Hair follicle dermal papilla cell (primary cell): ENCODE data around the genes RPUSD1, LMF1, CACNA1H, BAIAP3 and GNPTG.

DNA sequence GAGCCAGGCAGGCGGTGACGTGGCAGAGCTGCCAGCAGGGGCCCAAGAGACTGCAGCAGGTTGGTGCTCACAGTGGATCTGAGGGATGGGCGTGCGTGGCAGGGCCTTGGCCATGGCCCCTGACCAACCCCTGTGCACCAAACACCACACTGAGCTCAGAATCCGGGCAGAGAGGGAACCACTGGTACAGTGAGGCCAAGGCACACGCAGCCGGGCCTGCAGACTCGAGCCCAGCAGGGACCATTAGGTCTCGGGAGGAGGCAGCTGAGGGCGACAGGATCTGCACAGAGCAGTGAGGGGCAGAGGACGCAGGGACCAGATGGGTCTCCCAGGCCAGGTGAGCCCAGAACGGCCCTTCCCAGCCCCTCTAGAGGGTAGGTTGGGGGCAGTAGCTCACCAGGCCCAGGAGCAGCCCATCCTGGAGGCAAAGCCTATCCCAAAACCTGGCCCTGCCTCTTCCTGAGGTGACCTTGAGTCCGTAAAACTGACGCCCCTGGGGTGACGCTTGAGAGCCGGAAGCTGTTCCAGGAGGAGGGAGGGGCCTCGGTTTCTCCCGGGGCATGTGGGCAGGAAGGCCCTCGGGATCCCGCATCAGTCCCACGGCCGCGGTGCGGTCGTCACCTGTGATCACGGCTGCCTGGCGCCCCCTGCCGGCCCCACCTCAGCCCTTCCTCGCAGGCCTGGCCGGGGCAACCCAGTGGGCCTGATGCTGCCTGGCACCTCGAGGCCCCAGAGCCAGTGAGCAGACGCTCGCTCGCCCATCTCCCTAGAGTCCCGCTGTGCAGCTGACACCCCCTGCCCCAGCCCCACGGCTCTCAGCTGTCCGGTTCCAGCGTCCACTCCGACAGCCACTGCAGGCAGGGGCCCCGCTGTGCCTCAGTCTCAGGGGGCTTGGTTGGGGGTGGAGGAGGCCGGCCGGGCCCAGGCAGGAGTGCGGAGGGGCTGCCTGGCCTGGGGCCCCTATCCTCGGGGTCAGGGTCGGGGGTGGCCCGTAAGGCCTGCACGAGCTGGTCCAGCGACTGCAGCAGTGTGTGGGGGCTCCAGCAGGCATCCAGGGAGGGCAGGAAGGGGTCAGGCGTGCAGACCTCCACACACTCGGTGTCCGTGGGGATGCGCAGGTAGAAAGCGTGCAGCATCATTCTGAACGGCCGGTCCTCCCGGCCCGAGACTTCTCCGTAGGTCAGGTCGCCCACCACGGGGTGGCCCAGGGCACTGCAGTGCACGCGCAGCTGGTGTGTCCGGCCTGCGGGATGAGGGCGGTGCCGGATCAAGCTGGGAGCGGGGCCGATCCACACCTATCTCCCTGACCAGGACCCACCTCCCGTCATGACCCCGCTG is 2.6 kb downstream of the RPUSD1 start:
- CAGE, long polyA plus RNA = no peak

DNA sequence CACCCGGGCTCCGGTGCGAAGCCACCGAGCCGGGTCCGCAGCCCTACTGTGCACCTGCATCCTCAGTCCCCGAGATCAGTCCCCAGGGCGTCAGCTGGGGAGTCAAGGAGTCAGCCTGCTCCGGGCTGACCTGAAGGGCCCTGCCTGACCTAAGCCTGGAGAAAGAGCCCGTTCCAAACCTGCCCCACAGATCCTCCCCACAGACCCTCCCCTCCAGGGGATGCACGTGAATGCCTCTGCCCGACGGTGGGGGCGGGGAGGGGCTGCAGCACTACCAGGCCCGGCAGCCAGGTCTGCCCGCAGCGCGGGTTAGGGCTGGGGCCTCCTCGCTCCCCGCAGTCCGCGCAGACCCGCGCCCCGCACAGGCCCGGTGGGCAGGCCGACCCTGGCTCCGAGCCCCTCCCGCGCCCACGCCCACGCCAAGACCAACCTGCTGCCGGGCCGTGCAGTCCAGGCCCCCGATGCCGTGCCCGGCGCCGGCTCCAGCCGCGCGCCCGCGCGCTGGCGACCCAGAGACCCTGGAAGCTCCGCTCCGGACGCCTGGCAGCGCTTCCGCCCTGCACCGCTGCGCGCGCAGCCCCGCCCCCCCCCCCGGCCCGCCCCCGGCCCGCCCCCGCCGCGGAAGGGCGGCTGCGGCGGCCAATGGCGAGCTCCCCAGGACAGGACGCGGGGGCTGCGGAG is at the start of gene RPUSD1:
TSS of gene RPUSD1 (minus strand) at position 556 of the 681 bp plus-strand sequence.
- CAGE, long polyA plus RNA = no peak

DNA sequence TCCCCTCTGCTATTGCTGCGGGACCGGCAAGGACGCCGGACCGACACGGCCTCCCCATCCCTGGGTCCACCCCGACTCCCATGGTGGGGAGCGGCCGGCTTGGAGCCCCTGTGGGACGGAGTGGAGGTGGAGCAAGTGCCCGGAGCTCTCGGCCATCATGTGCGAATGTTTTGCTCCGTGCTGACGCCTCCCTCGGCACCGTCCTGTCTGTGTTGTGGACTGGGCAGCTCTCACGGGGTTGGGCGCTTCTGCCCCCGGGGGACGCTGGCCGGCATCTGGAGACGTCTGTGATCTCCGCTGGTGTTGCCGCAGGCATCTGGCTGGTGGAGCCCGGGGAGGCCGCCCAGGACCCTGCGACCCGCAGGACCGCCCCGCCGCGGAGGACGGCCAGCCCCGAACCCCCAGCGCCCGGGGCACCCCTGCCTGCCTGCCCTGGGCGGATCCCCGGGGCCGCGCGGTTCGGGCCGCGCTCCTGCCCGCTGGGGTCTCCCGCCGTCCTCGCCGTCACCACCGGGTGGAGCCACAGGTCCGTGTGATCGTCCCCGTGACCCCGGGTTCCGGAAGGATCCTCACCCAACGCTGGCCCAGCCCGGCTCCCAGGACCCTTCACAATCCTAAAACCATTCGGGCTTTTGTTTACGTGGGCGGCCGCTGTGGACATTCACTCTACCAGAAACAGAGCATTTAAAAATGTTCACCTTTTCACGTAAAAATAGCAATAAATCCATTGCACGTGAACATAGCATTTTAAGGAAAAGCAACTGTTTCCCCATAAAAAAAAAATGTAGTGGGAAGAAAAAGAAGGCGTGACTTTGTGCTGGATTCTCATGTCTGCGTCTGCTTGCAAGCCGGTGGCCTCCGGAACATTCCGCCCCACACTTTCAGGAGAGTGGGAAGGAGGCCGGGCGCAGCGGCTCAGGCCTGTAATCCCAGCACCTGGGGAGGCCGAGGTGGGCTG is 13.1 kb upstream of the GNG13 start:
- CAGE, long polyA plus RNA = no peak

GRCh38 chr16:970377-971264 is at the start of gene LMF1:
Gene LMF1, minus strand, starts transcription at chr16:970984.
- CAGE, long polyA plus RNA = no peak

GRCh38 chr16:988663-989209 is 7.2 kb downstream of the SOX8 start:
- CAGE, long polyA plus RNA = no peak

- CAGE, long polyA plus RNA = no peak
Measured at GRCh38 chr16:1083009-1083346, 10.4 kb downstream of the SSTR5 start.

DNA sequence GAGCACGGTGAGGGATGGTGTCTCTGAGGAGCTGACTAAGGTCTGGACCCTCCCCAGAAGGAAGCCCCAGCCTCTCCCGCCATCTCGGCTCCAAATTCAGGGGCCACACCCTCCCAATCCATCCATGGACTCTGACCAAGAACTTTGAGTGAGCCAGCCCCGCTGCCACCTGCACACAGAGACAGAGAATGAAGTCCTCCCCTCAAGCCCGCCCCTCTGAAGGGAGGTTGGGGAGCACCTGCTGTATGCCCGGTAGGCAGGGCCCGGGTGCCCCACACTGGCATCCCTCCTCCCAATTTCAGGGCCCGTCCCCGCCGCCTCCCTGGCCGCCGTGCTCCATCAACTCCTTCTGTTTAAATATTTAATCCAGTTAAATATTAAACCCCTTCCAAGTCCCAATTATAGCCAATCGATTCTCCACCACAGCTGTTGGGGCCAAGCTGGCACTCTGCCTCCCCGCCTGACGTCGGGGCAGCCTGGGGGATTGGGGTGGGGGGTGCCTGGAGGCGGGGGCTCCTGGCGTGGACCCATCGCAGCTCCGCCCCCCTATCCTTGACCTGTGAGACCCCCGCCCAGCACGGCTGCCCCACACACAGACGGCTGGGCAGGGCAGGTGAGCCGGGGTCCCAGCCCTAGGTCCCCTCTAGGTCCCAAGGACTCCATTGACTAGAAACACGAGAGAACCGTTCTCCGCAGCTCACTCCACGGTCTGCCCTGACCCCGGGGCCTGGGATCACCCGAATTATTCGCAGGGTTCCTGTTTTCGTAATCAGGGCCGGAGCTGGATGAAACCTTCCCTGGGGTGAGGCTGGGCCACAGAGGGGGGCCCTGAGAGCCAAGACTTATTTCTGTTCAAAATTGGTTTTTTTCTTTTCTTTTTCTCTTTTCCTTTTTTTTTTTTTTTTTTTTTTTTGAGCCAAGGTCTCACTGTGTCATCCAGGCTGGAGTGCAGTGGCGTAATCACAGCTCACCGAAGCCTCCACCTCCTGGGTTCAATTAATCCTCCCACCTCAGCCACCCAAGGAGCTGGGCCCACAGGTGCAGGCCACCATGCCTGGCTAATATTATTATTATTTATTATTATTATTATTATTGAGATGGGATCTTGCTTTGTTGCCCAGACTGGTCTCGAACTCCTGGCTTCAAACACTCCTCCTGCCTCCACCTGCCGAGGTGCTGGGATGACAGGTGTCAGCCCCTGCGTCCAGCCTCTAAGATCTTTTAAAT is 17.8 kb upstream of the CACNA1H start:
- CAGE, long polyA plus RNA = no peak

DNA sequence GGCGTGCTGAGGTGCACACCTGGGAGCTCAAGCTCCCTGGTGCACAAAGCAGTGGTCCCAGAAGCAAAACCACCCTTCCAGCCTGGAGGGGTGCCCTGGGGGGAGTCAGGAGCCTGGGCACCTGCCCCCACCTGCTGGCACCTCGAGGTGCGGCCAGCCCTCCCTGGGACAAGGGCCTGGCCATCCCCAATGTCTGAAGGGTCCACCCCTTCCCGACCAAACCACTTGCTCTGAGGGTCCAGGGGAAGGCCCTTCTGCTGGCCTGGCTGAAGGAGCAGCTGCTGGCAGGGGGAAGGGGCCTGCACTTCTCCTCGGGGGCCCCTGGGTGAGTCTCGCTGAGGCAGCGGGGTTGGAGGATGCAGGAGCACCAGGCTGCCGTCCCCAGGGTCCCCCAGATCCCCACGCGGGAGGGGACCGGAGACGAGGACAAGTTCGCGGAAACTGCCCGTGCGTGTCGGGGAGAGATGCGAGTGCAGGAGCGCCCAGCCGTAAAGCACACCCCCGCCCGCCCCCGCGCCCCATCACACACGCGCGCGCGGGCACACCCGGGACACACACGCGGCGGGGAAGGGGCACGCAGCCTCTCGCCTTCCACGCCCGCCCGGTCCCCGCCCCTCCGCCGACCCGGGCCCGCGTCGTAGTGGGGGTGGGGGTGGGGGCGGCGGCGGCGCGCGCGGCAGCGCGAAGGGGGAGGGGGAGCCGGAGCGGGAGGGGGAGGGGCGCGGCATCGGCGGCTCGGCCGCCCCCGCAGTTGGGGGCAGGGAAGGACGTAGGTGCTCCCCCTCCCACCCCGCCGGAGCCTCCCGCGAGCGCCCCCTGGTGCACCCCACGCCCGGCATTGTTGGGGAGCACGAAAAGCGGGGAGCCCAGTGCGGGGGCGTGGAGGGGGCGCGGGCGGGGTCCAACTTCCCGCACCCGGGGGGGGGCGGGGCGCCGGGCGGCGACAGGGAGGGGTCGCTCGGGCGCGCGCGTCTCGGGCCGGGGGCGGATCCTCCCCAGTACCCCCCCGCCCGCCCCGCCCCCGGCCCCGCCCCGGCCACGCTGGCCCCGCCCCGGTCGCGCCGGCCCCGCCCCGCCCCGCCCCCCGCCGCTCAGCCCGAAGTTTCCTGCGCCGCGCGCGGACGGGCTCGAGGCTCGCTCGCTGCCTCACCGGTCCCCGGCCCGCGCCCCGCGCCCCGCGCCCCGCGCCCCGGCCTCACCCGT is at the start of gene CACNA1H:
TSS of gene CACNA1H (plus strand) at position 1,094 of the 1,203 bp plus-strand sequence.
- CAGE, long polyA plus RNA = no peak

DNA sequence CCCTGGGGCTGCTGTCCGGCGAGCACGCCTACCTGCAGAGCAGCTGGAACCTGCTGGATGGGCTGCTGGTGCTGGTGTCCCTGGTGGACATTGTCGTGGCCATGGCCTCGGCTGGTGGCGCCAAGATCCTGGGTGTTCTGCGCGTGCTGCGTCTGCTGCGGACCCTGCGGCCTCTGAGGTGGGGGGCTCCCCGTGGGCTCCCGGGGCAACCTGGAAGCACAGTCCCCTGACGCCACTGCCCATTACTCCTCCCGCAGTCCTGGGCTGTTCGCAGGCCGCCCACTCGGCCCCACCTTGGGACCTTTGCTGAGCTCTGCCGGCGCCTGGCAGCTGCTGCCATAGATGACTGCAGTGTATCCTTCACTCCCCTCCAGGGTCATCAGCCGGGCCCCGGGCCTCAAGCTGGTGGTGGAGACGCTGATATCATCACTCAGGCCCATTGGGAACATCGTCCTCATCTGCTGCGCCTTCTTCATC is 14.2 kb downstream of the TPSG1 start:
- CAGE, long polyA plus RNA = no peak

DNA sequence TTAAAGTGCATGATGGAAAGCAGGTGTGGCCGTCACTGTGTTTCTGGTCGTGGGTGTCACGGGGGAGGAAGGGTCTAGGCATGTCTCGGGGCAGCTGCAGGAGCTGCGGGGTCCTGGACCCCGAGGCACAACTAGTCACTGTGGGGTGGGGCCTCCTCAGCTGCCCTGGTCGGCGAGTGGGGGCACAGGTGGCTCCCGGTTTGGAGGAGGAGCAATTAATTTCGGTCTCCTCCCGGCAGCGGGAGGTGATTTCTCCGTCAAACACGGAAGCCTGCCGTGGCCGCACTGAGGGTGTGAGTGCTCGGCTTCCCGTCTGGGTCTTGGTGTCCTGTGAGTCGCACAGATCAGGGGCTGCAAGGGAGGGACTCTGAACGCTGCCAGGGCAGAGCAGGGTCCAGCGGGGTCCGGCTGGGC is 3.1 kb downstream of the TPSD1 start:
- CAGE, long polyA plus RNA = no peak

GRCh38 chr16:1300562-1301261 is 8.7 kb upstream of the UBE2I start:
- CAGE, long polyA plus RNA = no peak

GRCh38 chr16:1318314-1319147 is 9.1 kb downstream of the UBE2I start:
- CAGE, long polyA plus RNA = no peak

DNA sequence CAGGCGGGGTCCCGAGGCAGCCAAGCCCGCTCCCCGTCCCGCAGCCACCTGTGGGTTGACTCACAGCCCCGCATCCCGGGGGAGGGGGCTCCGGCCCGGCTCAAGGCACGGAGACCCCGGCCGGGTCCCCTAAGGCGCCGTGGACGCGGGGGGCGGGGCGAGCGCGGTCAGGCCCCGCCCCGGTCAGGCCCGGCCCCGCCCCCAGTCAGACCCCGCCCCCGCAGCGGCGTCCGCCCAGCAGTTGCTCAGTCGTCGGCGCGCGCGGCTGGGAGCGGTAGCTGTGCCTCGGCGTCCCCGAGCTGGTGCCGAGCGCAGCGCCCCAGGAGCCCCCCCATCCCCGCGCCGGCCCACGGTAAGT is at the start of gene BAIAP3:
TSS of gene BAIAP3 (plus strand) at position 248 of the 358 bp plus-strand sequence.
- CAGE, long polyA plus RNA = no peak

DNA sequence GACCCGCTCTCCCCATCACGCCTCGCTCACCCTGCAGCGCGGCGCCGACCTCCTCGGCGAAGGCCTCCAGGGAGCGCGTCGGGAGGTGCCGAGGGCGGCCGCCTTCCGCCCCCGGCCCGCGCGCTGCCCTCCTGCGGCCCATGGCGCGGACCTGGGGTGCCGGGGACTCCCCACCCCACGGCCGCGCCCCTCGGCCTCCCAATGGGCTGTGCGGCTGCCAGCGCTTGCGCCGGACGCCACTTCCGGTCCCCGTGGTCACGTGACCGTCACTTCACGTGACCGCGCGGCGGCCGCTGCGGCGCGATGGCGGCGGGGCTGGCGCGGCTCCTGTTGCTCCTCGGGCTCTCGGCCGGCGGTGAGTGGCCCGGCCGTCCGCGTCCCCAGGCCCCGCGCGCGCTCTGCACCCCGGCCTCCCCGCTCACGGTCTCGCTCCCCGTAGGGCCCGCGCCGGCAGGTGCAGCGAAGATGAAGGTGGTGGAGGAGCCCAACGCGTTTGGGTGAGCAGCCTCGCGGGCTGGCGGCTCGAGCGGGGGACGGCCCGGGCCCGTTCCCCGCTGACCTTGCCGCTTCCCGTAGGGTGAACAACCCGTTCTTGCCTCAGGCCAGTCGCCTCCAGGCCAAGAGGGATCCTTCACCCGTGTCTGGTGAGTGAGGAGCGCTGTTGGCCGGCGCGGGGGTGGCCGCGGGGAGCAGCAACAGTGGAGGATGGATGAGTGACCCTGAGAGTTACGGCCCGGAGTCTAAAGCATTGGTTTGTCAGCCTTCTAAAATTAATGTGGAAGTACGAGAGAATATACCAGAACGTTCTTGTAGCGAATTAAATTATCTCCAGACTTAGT is at the start of gene GNPTG:
TSS of gene GNPTG (plus strand) at position 269 of the 839 bp plus-strand sequence.
- CAGE, long polyA plus RNA = no peak

GRCh38 chr16:1407762-1408698 is 6.5 kb downstream of the UNKL start:
- CAGE, long polyA plus RNA = no peak

- CAGE, long polyA plus RNA = no peak
Measured at GRCh38 chr16:1413343-1414307, 879 bp downstream of the UNKL start.

- CAGE, long polyA plus RNA = no peak
Measured at GRCh38 chr16:1432315-1433192, 1.7 kb downstream of the PERCC1 start.

DNA sequence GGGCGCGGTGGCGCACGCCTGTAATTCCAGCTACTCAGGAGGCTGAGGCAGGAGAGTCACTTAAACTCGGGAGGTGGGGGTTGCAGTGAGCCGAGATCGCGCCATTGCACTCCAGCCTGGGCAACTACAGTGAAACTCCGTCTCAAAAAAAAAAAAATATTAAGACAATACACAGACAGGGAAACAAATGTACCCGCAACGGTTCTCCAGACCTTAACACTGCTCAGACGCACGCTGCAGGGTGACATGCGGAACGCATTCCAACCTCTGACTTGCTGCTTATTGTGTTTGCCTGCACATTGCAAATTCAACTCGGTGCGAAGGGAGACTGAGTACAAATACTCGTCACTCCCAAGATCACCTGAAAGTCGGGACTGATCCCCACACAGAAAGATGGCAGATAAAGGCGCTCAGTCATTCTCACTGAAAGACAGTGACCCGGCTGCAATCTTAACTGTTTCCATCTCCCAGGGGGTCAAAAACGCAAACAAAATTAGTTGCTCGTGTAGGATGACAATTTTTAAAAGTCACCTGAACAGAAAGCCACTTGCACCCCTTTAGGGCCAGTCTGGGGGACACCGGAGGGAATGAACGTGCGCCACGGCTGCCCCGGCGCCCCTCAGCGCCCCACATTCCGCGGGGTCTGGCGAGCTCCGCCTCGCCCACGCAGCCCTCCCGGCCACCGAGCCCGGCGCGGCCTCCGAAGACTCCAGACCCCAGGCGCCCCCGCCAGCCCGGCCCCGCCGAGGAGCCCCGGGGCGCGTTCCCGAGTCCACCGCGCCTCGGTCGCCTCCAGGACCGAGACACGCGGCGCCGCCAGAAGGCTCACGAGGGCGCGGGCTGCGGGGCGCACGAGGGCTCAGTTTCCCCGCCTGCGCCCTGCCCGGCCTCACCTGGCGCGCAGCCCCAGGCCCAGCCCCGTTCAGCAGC is 622 bp downstream of the CLCN7 start:
- CAGE, long polyA plus RNA = no peak

DNA sequence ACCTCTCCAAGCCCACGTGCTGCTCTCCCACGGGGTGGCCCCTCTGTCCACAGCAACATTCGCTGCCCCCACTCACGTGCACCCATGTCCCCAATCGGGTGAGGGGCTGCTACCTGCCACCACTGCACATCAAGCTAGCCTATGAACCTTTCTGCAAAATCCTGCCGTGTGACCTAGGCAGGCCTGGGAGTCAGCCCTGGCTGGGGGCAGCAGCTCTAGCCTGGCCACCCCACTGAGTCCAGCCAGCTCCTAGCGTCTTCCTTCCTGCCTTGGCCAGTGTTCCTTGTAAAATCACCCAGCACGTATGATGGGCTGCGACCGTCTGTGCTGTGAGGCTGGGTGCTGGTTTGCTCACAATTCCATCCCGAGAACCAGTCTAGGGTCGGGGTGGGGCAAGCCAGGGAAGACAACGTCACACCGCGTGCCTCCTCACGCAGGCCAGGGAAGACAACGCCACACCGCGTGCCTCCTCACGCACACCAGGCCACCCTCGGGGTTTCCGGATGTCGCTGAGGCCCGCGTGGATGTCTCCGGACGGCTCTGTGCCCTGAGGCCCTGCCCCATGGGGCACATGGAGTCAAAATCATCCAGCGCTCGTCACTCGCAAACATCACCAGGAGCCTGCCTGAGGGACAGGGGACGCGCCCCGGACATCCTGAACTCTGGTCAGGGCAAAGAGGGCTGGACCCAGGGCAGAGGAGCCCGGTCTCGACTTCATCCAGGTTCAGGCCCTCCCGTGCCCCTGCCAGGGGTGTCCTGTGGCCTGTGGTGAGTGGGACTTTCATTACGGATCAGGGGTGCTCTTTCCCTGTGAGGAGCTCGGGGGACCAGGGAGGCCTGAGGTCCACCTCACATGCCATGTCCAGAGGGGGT is 3.6 kb downstream of the TMEM204 start:
- CAGE, long polyA plus RNA = no peak

GRCh38 chr16:1580744-1581434 is 31.0 kb downstream of the IFT140 start:
- CAGE, long polyA plus RNA = no peak